Parotid gland (tissue), 1 donor: Measurements from ENCODE around the genes KCNMB2 and USP13.

GRCh38 chr3:174775511-174775979 lies 83.6 kb upstream of the NAALADL2 start:
- PRO-cap = no peak

DNA sequence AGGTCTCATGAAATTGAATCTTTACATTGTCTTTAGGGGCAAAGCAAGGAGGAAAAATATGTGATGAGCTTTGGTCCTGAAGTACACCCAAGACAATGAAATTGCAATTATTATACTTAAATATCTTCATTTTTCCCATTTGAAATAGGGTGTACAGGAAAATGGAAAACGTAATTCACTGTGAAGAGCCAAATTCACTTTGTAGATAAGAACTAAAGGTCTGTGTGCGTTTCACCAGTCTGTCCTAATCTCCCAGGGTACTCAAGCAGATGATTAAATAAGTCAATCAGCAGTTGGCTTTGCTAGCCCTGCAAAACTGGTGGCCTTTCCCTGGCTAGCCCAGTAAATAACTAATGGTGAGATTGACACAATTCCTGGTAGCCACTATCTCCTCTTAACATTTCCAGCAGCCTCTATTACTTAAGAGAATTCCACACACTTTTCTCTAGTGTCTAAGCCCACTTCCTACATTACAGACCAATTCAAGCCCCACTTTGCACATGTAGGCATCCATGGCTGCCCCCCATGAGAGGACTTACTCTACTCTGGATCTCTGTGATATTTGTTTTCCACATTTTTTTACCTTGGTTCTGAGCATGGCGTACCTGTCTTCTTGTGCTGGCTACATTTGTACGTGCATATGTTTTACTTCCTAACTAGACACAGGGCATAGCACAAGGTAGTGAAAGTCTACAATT lies 389.3 kb downstream of the TBL1XR1 start:
- PRO-cap = no peak

DNA sequence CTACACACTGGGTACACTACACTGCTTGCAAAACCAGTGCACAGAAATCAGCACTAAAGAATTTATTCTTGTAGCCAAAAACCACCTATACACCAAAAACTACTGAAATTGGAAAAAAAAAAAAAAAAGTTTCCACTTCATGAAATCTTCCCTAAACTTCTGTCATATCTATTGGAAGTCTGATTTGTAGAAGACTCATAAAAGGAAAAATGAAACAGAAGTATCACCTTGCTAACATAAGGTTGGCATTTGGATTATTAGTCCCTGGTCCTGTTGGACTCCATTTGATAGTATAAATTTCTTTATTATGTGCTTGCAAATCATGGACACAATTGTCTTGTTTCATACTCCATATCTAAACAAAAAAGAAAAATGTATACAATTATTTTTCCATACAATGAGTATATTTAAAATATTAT lies 163.3 kb downstream of the TBL1XR1 start:
- PRO-cap = no peak

DNA sequence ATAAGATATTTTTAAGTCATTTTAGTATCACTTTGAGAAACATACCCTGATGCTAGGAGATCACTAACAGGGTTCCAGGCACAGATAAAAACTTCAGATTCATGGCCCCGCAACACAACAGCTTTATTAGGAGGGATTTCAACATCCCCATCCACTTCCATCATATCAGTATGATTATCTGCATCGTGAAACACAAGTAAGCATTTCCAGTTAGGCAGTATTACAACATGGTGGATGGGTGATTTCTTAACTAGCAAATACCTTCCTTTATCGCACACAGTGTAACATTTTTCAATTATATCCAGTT lies 146.9 kb downstream of the TBL1XR1 start:
- PRO-cap = no peak

DNA sequence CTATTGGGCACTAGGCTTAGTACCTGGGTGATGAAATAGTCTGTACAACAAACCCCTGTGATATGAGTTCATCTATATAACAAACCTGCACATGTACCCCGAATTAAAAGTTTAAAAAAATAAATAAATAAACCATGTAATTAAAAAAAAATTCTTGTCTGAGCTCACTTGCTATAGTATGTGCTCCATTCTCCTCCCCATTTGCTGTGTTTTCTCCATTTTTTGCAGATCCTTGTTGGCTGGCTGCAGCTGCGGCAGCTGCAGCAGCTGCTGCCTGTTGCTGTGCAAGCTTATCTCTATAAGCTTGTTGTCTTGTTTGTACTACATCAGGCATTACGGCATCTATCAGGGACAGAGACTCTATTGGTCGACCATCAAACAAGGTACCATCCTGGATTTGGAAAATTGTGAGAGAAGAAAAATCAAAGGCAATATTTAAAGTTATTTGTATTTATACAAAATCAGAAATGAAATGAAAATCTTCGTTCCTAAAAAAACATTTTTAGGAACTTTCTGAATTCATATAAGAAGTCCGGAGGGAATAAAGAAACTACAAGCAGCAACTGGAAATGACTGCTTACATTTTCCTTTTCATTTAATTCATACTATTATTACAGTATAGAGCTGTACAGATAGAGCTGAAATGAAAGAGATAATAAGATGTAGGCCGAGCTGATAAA lies 145.8 kb downstream of the TBL1XR1 start:
- PRO-cap = no peak

GRCh38 chr3:177169925-177170552 lies 27.2 kb downstream of the TBL1XR1 start:
- PRO-cap = no peak

GRCh38 chr3:177196041-177197022 lies 950 bp downstream of the TBL1XR1 start:
- PRO-cap = no peak

DNA sequence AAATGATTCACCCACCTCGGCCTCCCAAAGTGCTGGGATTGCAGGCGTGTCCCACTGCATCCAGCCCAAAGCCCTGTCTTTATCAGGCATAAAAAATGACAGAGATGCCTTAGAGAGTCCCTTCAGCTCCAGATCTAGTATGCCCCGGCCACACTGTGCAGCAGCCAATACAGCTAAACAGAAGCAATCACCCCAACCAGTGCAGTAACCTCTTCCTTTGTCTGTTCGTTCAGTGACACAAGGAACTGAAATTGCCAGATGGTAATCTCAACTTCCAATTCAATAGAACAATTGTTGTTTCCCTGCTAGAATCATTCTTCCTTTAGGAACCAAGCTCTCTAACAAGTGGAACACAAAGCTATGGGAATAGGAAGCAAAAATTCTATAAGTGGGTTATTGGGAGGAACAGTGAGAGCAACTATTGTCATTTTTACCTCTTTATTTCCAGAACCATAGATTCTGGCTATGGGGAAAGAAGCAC lies 128.0 kb upstream of the TBL1XR1 start:
- PRO-cap = no peak

DNA sequence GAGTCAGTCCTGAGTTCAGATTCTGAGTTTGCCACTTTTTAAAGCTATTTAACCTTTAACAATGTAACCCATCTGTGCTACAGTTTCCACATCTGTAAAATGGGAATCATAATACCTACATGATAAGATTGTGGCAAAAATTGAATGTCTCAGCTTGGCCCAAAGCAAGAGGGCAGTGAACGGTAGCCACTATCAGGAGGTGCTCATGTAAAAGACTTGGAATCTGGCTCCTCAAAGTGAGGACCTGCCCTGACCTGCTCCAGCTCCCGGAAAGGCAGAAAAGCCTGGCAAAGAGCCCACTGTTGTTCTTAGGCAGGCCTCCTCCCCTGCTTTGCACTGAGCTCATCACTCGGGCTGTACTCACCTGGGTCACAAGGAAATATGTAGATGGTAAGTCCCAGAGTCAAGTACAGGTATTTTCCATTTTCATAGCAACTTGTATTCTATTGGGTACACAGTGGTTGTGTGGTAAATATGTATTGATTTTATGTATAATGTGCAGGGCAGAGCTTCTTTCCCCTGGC lies 250.7 kb upstream of the TBL1XR1 start:
- PRO-cap = no peak

- PRO-cap = no peak
These were observed 619.4 kb upstream of the TBL1XR1 start for GRCh38 chr3:177816479-177817361.

DNA sequence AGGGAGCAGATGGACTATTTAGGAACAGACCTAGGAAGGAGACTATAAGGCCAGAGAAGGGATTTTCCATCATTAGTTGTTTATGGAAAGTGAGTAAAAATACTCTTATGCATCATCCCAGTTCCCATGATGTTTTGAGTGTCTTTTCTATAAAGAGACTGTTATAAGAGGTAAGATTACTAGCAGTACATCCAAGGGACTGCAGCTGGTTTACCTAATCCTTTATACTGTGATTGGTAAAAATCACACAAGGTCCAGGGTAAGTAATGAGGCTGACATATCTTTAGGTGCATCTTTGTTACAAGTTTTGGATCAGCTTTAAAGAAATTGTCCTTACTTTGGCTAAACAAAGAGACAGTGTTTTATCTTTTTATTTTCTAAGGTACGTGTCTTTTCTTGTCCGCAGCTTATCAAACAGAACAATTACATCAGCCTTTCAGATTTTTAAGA lies 477.9 kb upstream of the KCNMB2 start:
- PRO-cap = no peak

DNA sequence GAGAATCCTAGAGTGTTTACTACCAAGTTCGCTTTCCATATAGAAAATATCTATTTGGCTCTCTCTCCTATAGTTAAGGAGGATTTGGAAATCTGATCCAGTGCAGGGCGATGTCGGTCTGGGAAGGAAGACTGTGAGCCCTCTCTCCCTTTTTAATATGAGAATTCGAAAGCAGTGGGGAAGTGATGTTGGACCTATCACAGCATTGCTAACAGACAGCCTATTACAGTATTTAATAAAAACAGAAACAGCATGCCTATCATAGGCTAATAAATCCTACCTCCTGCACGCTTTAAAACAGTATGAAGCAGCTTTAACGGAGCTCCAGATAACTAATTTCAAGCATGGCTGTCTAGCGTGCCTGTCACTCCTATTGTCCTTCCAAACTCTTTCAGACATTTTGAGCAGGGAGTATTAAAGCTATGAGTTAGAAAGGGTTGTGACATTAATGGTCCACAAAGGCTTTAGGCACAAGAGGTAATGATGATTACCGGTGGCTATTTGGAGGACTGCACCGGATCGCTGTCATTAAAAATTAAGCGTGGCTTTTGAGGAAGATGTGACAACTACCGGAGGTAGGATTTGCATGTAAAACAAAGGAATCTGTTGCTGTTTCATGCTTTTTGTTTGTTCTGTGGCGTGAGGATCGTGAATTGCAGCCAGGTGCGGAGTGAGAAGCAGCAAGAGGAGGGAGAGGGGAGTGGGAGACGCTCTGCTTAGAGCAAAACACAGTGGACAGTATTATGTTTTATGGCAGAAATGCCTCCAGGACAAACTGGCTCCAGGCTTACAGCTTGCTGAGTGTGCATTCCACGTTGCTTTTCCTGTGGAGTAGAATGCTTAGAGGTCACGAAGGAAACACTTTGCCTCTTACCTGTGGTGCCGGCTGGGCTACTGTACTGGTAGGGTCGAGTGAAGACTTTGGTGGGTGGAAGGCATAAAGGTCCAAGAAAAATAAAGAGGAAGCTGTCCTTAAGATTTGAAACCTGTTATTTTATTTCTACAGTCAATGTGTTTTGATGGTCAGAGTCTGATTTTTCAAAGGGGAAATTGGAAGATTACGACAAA lies at the start of gene KCNMB2:
TSS of gene KCNMB2 (plus strand) at position 300 of the 1,068 bp plus-strand sequence.
- PRO-cap = no peak

- PRO-cap = no peak
These were observed 15.7 kb downstream of the KCNMB2 start for GRCh38 chr3:178551768-178552492.

DNA sequence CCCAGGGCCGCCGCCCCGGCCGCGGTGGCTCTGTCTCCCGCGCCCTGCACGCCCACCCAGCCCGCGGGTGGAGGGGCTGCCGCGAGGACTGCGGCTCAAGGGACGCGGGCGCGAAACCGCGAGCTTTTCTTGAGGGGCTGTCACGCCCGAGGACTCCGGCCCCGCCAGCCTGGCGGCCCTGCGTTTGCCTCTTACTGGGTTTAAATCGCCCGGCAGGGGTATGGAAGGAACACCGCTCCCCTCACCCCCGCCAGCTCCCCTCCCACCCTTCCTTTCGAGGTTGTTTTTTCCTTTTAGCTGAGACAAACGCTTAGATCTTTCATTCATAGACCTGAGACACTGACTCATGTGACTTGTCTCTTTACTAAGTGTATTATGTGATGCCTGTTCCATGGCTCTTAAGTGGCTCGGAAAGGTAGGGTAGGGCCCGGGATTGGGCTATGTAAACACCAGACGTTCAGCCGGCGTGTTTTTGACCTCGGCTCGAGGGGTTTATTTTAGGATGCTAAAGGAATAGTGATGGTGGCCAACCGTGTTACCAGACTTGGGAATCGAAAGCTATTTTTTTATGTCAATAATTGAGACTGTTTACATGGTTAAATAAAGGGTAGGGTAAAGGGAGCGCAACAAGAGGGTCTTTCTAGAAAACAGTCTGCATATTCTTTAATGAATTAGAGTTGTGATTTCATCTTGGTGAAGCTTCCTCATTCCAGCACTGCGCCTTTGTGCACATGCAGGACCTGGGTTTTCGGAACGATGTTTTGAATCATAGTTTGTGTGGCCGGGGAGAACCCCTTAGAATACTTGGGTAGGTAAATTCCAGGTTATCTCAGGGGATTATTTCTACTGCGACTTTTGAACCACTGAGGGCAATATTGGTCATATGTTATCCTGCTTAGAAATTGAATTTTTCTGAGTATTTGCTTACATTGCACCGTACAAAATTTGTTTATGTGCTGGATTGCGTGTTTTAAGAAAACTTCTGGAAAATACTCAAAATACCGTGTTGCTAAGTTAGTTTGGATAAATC lies 1.1 kb downstream of the PIK3CA start:
- PRO-cap = unidirectional peak, minus-strand start at position 725 of the sequence

DNA sequence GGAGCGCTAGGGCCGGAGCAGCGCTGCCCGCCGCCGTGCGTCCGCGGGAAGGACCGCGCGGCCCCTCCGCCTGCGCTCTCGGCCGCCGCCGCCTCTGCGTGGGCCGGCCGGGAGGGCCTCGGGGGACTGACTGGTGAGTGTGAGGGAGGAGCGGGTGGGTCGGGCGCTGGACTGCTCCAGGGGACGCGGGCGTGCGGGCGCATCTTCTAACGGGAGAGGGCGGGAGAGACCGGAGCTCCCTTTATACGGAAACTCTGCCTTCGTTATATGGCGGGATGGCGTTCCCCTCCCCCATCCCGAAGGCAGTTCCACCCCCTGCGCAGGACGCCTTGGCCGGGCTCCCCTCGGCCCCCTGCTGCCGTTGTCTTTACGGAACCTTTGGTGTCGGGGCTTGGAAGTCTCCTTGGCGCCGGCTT lies 336 bp downstream of the ZNF639 start:
- PRO-cap = bidirectional peak, plus-strand start at position 209 of the sequence, minus-strand start at position 132 of the sequence

DNA sequence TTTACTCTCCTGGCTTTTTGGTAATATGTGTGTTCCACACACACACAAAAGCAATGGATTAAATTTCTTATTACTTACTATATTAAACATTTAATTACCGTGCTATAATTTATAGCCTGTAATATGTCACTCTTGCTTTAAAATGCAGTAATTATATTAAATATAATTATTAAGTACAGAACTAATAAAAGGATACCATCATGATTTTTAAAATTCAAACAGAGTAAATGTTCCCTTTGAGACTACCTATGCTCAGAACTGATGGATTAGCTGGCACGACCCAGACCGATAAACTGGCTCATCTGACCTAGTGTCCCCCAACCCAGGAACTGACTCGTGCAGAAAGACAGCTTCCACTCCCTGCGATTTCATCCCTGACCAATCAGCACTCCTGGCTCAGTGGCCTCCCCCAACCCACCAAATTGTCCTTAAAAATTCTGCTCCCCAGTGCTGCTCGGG lies 1.4 kb upstream of the MFN1 start:
- PRO-cap = no peak

GRCh38 chr3:179451868-179452625 lies 777 bp upstream of the GNB4 start:
- PRO-cap = unidirectional peak, minus-strand start at chr3:179451970

DNA sequence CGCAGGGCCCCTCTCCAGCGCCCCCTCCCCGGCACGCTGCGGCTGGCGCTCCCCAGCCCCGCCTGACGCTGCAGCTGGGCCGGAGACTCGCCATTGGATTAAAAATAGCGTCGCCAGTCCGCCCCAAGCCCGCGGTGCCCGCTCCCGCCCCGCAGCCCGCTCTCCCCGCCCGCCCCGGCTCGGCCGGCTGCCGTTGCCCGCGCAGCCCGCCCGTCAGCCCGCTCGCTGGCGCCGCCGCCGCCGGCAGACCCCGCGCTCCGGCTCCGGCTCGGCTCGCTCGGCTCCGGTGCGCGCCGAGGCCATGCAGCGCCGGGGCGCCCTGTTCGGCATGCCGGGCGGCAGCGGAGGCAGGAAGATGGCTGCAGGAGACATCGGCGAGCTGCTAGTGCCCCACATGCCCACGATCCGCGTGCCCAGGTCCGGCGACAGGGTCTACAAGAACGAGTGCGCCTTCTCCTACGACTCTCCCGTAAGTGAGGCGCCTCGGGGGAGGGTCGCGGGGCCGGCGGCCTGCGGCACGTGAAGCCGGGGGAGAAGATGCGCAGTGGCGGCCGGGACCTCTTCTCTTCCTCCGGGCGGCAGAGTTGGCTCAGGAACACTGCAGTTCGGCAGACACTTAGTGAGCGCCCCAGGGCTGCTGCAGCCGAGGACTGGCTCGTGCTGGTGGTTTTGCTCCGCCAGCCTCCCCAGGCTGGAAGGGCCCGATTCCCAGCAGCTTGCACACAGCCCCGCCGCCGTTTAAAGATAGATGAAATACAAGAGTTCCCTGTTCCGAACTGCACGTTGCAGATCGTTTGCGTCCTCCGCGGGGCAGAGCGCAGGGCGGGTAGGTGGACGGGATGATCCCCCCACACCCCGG lies at the start of gene USP13:
TSS of gene USP13 (plus strand) at position 116 of the 859 bp plus-strand sequence.
- PRO-cap = bidirectional peak, plus-strand start at position 116 of the sequence, minus-strand start at position 67 of the sequence; bidirectional peak, plus-strand start at position 578 of the sequence, minus-strand start at position 469 of the sequence

GRCh38 chr3:179666232-179666996 lies 13.6 kb downstream of the USP13 start:
- PRO-cap = no peak

GRCh38 chr3:179739749-179740496 lies 87.1 kb downstream of the USP13 start:
- PRO-cap = no peak